ENCODE measurements around a stretch of chr4.

- PRO-cap: no peak
- RRBS: no CpG with 5 or more reads among the region's 14 CpGs
These were observed 59.6 kb downstream of the GPRIN3 start for GRCh38 chr4:89247864-89248440.

DNA sequence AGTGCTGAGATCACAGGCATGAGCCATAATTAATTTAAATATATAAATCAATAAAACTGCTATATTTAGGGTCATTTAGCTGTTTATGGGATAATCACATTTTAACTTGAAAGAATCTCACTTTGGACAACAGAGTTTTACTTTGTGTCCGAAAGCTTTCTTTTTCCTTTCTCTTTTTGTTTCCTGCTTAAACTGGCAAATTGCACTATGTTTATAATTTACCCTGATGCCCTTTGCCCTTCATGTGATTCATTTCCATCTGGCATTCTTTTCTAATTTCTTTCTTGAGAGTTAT is 242.1 kb upstream of the GPRIN3 start:
- PRO-cap: no peak
- RRBS: no CpG with 5 or more reads among the region's 1 CpG

DNA sequence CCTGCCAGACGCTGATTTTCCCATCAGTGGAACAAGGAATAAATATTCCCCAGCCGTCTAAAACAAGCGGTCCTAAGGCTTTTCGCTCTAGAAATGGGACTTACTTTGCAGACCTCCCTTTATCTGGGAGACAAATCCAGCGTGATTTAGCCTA is 813 bp upstream of the SNCA start:
- PRO-cap: no peak
- RRBS: no CpG with 5 or more reads among the region's 5 CpGs

DNA sequence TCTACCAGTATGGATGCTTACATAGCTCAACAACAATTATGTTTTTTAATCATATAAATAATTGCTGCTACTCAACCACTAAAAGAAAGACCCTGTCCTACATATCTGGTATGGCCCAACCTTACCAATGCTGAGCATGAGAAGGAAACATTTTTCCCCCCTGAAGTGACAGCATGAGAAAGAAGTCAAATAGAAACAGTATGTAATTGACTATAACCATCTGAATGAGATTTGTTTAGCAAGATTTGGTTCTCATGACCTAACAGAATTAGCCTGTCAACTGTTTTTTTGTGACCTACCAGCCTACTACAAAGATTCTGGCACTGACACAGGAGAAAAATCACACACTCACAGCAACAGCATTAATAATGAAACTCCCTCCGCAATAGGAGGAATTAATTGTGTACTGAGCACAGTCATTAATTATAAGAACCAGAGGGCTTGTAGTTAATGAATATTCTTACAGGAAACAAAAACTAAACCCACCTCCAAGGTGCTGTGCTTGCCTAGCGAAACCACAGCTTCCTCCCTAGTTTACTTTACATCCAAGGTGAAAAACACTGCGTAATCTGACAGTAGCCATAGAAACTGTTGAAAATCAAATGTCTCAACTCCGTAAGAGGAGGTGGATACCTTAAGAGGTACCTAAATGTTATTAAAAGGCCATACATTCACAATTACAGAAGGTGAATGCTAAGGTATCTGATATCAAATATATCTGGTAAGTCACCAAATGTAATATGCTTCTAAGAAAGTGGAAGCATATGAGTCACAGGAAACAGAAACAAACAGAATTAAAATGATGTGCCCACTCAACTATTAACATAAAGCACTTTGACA is 34.9 kb downstream of the MMRN1 start:
- PRO-cap: no peak
- RRBS: no CpG with 5 or more reads among the region's 4 CpGs

GRCh38 chr4:92277131-92277793 is 26.5 kb upstream of the GRID2 start:
- PRO-cap: no peak
- RRBS: no CpG with 5 or more reads among the region's 8 CpGs

DNA sequence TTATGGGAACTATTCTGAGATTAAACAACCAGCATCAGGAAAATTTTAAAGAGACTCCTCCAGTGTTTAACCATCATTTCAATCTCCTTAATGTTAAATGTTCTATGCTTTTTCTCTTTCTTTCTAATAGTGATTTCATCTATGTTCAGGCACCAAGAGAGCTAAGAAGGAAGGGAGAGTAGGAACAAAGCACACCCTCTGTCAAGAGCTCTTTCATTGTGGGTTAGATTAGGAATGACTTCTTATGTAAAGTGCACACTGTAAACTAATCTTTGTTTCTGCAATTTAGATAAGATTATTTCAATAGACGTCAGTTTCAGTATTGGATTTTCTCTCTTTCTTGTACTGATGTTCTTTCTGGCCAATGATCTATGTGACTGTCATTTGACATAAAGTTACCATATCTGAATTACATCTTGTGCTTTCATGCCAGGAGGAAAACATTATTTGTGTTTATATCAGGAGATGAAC is 48.1 kb downstream of the ATOH1 start:
- PRO-cap: no peak
- RRBS: no CpG with 5 or more reads among the region's 1 CpG

DNA sequence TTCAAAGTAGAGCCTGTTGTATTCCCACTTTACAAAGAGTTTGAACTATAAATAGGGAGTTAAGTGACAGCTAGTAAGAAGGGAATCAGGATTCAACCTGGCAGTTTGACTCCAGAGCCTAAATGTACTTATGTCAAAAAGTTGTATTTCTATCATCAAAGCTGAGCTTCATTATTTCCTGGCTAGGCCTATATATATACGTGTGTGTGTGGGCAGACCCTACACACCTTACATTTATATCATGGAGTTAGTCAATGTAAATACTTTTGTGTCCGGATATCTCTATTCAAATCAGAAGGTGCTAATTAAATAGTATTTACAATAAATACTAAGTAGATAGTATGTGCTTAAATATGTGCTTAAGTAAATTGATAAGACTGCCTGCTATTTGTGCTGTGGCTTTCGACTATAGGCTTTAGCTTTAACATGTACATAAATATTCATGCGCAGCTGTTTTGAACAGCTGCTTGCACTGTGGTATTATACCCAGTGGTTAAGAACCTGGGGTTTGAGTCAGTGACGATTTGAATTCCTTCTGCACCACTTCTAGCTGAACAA is 37.4 kb downstream of the HPGDS start:
- PRO-cap: unidirectional peak, minus-strand start at position 284 of the sequence
- RRBS: no CpG with 5 or more reads among the region's 5 CpGs

DNA sequence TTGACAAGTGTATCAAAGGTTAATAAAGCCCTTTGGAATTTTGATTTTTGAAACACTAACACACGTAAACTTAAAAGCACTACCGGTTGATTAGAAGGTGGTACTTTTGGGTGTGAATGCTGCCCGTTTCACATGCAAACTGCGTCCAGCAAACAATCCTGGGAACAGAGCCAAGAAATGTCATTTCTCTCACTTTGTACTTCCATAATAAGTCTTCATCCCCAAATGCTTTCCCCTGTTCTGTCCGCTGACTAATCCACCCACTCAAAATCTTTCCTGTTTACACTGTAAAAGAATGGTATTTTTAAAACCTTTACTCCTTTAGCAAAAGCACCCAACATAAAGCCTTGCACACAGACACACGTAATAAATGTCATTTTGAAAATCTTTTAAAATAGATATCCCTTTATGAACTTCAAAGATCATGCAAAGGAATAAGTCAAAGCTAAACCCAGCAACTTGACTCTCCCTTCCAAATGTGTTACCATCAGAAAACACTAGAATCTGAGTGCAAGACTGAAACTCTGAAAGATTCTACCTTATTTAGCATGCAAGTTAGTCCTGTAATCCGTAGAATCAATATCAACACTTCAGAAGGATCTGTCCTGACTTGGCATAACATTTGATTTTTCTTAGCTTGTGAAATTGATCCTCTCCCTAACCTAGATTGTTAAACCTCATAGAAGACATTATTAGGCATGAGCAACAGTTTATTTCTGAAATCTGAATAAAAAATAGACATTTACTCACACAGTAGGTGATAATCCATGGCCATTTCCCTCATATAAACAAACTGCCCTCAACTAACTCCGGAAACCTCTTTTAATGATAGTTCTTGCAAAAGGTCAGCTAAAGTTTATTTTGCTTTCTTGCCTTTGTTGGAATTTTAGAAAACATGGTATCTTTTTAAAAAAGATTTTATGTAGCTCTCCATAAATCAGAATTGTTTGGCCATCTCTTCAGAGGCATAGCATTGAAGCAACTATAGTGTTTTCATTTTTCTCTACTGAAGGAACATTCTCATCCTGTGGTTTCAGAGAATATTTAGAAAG is 38.8 kb upstream of the PDLIM5 start:
- PRO-cap: no peak
- RRBS: no CpG with 5 or more reads among the region's 8 CpGs

GRCh38 chr4:94463333-94463994 is 11.7 kb downstream of the PDLIM5 start:
- PRO-cap: no peak
- RRBS: no CpG with 5 or more reads among the region's 2 CpGs

GRCh38 chr4:94499564-94500112 is 47.9 kb downstream of the PDLIM5 start:
- PRO-cap: no peak
- RRBS: no CpG with 5 or more reads among the region's 7 CpGs

DNA sequence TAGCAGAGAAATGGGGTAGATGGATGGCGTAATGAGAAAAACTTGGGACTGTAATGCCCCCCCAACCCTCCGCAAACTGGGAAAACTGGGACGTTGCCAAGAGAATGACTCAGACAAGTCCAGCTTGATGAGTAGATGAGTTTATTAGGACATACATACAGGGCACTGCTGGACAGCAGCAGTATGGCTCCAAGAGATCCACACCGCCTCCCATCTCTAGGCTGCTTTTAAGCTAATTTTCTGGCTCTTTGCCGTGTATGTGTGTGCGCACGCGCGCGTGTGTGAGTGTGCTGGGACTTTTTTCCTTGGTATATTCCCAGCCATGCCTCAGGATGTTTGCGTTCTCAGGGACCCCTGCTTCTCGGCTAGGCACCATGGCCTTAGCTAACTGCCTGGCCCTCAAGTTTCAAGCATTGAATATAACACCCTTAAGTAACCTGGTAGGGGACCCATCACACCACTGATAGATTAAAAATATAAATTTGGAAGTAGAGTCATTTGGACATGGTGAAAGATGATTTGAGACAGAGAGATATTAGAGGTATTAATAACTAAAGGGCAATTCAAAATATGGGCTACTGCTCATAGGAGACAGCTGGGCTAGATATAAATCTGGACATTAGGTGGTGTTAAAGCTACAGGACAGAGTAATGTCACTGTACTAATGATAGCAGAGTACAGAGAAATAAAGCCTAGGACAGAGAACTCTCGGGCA is 151.8 kb downstream of the PDLIM5 start:
- PRO-cap: no peak
- RRBS: no CpG with 5 or more reads among the region's 13 CpGs

- PRO-cap: no peak
- RRBS: no CpG with 5 or more reads among the region's 3 CpGs
These were observed 124.2 kb upstream of the BMPR1B start for GRCh38 chr4:94633578-94634011.

GRCh38 chr4:94638696-94639603 is 118.8 kb upstream of the BMPR1B start:
- PRO-cap: no peak
- RRBS: no CpG with 5 or more reads among the region's 6 CpGs

- PRO-cap: no peak
- RRBS: no CpG with 5 or more reads among the region's 1 CpG
These were observed 609.3 kb downstream of the STPG2 start for GRCh38 chr4:97534005-97534298.

- PRO-cap: bidirectional peak, plus-strand start at chr4:98260440, minus-strand start at chr4:98260410
- RRBS: 1% methylated on average over 36 of the region's 63 CpGs
These were observed 848 bp upstream of the RAP1GDS1 start for GRCh38 chr4:98260000-98261071.

DNA sequence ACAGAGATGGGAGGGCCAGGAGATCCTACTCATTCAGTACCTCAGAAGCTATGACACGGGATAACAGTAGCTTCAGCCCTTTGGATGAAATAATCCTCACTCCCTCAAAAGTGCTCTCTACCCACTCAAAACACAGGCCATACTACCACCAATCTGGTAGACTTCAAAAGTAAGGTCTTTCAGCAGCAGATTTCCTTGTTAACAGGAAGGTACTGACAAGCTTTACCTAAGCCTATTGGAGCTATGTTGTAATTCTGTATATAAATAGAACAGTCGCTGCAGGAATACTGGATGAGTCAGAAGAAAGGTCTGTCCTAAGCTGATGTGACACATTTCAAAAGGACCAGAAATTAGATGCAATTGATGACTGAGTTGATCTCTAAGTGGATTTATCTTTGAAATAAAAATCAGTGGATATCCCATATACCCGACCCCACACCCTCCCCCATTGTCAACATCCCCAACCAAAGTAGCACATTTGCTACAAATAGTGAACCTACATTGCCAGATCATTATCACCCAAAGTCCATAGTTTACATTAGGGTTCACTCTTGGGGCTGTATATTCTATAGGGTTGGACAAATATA is 1.7 kb upstream of the TSPAN5 start:
- PRO-cap: no peak
- RRBS: no CpG with 5 or more reads among the region's 3 CpGs

DNA sequence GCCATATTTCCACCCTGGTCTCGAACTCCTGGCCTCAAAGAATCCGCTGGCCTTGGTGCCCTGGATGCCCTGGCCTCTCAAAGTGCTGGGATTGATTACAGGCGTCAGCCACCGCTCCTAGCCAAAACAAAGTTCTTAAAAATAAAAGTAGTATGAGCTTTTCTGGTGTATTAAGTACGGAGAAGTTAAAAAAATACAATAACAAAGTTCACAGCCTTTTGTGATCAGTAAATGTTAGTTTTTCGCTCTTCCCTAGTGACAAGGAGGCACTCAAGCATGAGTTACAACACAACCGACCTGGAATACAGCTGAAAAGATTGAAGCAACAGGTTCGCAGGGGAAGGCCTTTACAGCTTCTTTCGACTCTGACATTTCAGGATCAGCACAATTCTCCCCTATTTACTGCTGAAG is 972 bp upstream of the METAP1 start:
- PRO-cap: no peak
- RRBS: no CpG with 5 or more reads among the region's 9 CpGs

DNA sequence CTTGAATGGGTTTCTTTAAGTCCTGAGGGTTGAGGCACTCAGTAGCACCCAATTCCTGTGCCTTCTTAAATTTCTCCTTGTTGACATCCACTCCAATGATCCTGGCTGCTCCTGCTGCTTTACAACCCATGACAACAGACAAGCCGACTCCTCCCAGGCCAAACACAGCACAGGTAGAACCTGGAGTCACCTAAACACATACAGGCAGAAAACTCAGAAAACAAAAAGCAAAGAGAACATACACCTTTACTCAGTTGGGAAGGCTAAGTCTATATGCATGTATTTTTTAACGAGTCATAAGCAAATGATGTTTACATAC is 10.3 kb downstream of the ADH6 start:
- PRO-cap: no peak
- RRBS: no CpG with 5 or more reads among the region's 2 CpGs

DNA sequence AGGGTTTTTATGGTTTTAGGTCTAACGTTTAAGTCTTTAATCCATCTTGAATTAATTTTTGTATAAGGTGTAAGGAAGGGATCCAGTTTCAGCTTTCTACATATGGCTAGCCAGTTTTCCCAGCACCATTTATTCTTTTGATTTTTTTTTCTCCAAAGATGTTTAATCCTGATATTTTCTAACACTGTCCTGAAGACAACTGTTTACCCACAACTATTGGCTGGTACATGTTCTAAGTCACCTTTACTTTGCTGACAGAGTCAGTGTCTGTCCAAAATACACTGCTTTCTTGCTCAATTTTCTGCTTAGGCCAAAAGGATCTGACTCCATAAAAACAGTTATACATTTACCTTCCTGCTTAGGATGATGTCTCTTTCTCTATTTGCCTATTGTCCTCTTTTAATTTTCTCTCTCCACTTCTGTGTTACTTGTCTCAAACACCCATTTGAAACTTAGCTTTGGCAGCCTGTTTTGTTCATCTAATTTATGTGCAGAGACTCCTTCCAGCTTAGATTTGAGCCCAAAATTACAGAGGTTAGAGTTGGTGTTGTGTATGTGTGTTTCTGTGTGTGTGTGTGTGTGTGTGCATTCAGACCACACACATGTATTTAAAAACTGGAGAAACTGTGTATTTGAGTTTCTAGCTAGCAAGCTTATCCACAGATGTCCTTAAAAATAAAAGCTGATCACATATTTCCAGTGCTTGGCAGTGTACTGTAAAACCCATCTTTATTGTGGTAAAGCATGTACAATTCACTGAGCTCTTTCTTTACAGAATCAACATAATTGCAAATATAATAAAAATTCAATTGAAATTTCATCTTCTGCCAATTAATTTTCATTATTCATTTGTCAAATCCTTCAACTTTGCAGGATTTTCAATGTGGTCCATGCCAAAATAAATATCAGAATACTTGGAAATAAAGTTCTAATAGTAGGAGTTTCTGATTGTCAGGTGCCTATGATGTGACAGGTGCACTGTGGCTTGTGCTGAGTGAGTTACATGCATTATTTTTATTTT is 3.0 kb downstream of the ADH1C start:
- PRO-cap: no peak
- RRBS: no CpG with 5 or more reads among the region's 1 CpG

DNA sequence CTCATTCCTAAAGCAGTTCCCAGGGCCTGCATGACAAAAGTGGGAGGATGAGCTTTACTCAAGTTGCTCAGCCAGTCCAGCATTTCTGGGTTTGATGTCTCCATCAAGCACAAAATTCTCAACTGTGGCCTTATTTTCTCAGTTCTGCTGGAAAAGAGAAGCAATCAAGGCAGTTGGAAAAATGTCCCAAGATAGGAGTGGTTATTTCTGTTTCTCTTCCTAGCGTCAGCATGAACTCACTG is 29.8 kb downstream of the ADH7 start:
- PRO-cap: bidirectional peak, plus-strand start at position 141 of the sequence, minus-strand start at position 124 of the sequence
- RRBS: no CpG with 5 or more reads among the region's 1 CpG